ENCODE data around the genes HDAC10, TYMP, CPT1B and RABL2B.

- PRO-cap, result bidirectional peak, plus-strand start at chr22:50251340, minus-strand start at chr22:50251261
- RRBS, result 18% methylated on average over 59 of the region's 80 CpGs
Measured at GRCh38 chr22:50251020-50251818, at the start of gene HDAC10. TSS of gene HDAC10 (minus strand) at chr22:50251265.

GRCh38 chr22:50271323-50272134 is 1.3 kb upstream of the MAPK11 start:
- PRO-cap, result no peak
- RRBS, result 15% methylated on average over 29 of the region's 70 CpGs

DNA sequence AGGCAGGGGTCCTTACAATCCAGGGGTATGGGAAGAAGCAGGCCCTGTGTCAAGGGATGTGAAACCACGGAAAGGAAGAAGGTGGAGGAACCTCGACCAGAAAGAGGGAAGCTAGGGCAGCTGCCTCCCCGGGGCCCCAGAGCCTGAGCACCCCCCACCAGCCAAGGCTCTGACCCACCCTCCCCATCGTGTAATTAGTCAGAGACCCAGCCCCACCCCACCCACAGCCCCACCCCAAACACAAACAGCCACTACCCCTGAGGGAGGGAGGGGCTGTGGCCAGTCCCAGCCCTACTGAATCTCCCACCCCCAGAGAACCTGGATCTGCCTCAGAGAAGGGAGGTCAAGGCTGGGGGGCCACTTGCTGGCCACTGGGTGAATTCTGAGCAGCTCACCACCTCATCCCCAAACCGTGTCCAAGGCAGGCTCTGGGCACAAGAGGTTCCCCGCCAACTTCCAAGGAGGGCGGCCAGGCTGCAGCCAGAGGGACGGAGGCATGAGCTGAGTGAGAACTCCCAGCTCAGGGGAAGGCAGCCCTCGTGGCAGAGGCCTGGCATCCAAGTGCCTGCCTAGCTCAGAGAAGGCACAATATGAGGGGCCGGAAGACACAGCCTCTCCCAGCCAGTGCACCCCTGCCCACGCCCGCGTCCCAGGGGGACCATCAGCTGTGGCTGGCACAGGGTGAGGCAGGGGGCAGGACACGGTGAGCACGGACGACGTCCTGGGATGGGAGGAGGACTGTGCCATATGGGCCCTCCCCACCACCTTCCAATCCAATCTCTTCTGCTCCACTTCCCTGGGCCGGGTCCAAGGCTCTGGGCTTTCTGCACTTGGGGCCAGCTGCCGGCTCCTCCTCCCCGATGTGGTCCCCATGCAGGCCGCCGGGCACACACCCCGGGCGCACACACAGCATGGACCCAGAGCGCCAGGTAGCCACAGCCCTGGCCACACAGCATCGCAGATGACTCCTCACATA is 2.7 kb downstream of the PLXNB2 start:
- PRO-cap, result no peak
- RRBS, result 100% methylated on average over 1 of the region's 26 CpGs

DNA sequence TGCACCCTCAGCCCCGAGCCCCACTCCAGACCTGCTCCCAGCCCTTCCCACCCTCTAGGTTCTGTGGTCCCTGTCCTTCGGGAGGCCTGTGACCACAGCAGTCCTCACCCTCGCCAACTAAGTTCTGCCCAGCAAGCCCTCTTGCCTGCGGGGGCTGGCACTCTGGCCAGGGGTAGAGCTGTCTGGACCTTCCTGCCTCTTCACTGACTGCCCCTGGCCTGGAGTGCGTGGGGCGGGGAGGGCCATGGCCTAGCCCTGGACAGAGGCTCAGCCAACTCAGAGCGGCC is 1.7 kb upstream of the PLXNB2 start:
- PRO-cap, result no peak
- RRBS, result no CpG with 5 or more reads among the region's 7 CpGs

- PRO-cap, result no peak
- RRBS, result no CpG with 5 or more reads among the region's 5 CpGs
Measured at GRCh38 chr22:50403391-50403834, 60.3 kb downstream of the PPP6R2 start.

DNA sequence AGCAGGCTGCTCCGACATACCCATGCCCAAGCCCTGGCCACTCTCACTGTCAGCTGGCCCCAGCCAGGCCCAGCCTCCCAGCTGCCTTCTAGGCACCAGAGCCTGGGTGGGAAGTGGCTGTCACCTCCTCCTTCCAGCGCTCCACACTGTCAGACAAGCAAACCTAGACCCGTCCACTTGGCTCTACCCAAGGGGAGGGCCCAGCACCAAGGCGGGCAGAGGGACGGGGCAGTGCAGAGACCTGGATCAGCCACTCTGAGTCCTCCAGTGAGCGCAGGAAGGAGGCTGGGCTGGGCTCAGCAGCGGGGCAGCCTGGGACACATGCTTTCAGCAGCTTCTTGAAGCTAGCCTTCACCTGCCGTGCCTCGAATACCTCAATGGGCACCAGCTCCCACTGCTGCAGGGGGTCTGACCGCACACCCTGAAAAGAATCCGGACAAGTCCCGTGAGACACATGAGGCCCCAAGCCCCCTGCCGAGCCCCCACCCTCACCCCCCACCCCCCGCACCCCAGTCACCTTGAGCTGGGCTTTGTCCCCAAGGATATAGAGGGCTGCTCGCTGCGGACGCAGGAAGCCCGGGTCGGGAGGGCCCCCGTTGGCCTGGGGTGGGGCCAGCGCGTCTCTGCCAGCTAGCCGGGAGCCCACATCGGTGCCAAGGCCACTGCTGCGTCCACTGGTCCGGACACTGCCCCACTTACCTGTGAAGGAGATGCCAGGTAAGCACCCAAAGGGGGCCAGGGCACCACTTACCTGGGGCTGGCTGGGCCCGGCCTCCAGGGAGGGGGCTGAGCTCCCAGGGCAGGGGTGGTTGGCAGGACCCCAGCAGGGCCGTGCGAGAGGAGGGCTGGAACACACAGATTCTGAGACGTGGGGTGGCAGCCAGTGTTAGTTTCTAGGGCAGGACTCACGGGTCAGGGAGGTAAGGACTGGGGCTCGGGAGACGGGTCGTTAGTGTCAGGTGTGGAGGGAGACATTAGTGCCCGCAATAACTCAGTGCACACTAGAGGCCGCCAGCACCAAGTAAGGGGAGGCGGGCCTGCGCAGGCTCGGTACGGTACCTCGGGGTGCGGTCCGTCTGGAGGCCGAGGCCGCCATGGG is 18.5 kb downstream of the SBF1 start:
- PRO-cap, result no peak
- RRBS, result 92% methylated on average over 10 of the region's 45 CpGs

- PRO-cap, result no peak
- RRBS, result 97% methylated on average over 18 of the region's 39 CpGs
Measured at GRCh38 chr22:50461472-50462159, 13.2 kb downstream of the SBF1 start.

- PRO-cap, result no peak
- RRBS, result 86% methylated on average over 34 of the region's 87 CpGs
Measured at GRCh38 chr22:50529091-50530075, at the start of gene TYMP. TSS of gene TYMP (minus strand) at chr22:50530012.

DNA sequence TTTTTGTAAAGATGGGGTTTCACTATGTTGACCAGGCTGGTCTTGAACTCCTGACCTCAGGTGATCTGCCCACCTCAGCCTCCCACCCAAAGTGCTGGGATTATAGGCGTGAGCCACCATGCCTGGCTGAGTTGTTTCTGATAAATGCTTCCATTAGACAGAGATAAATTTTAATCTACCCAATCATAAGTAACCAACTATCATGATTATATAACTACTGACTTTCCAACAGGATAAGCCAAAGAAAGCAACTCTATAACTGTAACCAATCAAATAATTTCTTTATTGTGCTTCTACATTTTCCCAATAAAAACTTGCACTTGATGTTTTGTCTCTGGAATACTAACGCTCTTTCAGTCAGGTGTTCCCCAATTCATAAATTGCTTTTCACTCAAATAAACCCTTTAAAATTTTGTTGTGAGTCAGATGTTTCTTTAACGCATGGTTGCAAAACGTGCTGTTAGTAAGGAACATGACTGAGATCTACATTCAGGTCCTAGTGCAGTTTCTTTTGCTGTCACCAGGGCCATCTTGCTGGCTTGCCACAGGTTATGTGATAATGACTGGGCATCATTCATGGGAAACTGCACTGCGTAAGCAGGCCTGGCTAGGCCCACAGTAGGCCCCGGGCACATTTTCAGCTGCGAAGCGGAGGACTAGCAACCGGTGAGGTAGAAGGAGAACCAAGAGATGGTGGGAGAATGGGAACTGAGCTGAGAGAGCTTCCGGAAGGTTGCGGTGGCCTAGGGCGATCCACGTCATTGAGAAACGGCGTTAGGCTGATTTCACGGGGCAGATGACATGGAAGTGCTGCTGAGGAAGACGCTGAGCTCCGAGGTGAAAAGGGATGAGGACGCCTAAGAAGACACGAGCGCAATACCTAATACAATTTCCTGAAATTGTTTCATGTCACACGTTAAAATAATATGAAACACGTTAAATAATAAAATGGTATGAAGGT is 3.4 kb upstream of the KLHDC7B start:
- PRO-cap, result no peak
- RRBS, result no CpG with 5 or more reads among the region's 23 CpGs

GRCh38 chr22:50578233-50579330 is at the start of gene CPT1B:
TSS of gene CPT1B (minus strand) at chr22:50578427.
- PRO-cap, result no peak
- RRBS, result no CpG with 5 or more reads among the region's 45 CpGs

GRCh38 chr22:50583045-50583241 is 294 bp upstream of the CHKB start:
- PRO-cap, result bidirectional peak, plus-strand start at chr22:50583124, minus-strand start at chr22:50582999
- RRBS, result 2% methylated on average over 19 of the region's 29 CpGs

DNA sequence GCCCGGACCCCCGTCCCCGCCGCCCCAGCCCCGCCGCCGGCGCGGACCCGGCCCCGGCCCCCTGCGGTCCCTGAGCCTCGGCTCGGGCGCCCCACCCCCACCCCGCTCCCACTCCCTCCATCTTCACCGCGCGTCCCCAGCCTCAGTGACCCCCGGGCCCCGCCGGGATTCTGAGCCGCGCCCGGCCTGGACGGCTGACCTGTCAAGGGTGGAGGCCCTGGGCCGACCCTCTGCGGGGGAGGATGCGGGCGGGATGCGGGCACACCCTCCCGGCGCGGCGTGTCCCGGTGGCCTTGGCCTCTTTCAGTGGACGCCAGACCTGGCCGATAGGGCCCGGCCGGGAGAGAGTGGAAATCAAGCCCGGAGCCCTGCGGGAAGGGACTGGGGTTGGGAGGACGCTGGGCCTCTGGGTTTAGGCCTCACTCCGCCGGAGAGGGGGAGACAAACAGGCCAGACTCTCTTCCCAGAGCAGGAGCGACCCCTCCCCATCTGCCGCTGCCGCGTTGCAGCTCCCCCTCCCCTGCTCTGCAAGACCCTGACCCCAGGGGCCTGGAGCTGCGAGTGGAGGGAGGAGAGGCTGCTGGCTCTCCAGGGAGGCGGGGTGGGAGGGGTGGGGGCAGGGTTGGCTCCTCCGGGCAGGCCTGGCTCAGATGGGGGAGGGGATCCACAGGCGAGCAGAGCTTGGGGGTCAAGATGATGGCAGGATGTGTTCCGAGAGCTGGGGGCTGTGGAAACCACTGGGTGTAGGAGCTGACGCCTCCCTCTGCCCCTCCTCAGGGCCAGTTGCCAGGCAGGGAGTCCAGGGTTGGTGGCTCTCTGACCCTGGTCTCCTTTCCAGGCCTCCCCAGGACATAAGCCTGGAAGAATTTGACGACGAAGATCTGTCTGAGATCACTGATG is 608 bp downstream of the MAPK8IP2 start:
- PRO-cap, result no peak
- RRBS, result 67% methylated on average over 24 of the region's 57 CpGs

GRCh38 chr22:50731969-50733114 is 5.7 kb upstream of the ACR start:
- PRO-cap, result no peak
- RRBS, result no CpG with 5 or more reads among the region's 38 CpGs

GRCh38 chr22:50783358-50783986 is at the start of gene RABL2B:
TSS of gene RABL2B (minus strand) at chr22:50783636.
- PRO-cap, result bidirectional peak, plus-strand start at chr22:50783807, minus-strand start at chr22:50783628
- RRBS, result 5% methylated on average over 6 of the region's 64 CpGs

GRCh38 chr22:50783987-50784477 is 596 bp upstream of the RABL2B start:
- PRO-cap, result unidirectional peak, minus-strand start at chr22:50784103
- RRBS, result no CpG with 5 or more reads among the region's 19 CpGs

Measured in Caco-2 (cell line).